Glomerular endothelial cell (primary cell): Measurements from ENCODE around the genes OR10D3, OR8D2, PANX3, ROBO4 and PATE3.

GRCh38 chr11:124122711-124123306, 7.6 kb downstream of the VWA5A start:
- RAMPAGE, long total RNA: no peak

GRCh38 chr11:124183168-124183539, at the start of gene OR10D3:
Gene OR10D3 (plus strand): TSS chr11:124183345.
- RAMPAGE, long total RNA: no peak

DNA sequence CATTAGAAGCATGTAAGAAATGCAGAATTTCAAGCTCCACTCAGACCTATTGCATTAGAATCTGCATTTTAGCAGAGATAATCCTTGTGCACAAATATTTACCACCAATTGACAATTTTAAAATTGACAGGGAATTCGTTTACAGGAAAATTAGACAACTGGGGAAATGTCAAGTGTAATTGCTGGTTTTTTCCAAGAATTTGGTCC, 220 bp upstream of the OR8G1 start:
- RAMPAGE, long total RNA: no peak

DNA sequence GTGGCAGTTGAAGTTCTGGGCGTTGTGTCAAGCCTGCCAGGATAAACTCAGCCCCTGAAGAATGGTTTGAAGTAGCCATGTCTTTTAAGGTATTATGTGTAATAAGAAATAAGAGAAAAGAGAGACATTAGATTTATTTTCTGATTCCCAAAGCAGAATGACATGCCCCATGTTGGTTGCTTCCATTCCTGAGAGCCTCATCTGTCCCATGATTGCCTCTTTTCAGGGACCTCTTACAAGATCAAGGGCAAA, at the start of gene OR8D2:
Gene OR8D2, minus strand, starts transcription at position 79 of the 252 bp plus-strand sequence.
- RAMPAGE, long total RNA: no peak

- RAMPAGE, long total RNA: no peak
These were observed at the start of gene PANX3 for GRCh38 chr11:124611267-124611589. Gene PANX3 (plus strand): TSS chr11:124611428.

GRCh38 chr11:124758168-124758701, 3.9 kb downstream of the ESAM start:
- RAMPAGE, long total RNA: no peak

DNA sequence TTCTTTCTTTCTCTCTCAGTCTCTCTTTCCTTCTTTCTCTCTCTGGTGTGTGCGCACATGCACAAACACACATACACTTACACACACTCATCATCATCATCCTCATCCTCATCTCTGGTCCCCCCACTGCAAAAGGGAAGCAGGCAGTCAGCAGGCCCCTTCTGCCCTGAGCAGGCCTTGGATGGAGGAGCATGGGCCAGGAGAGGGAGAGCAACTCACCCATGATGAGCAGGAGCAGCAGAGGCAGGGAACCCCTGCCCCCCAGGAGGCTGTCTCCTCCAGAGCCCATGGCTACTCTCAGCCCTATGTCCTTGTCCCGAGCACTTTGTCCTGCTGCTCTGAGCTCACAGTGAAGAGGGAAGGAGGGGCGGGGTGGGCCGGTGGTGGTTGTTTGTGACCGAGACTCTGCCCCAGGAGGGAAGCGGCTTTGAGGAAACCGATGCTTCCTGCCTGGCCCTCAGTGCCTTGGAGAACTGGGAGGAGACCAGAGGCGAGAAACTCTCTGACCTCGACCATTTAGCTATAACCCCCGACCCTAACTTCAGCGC, at the start of gene ROBO4:
Gene ROBO4, minus strand, starts transcription at position 359 of the 548 bp plus-strand sequence.
- RAMPAGE, long total RNA: start-site peak on the minus strand centred at position 324 of the sequence, 158 bp wide, 3,961 and 7,766 reads in 2 replicates

- RAMPAGE, long total RNA: no peak
These were observed 2.0 kb downstream of the PKNOX2 start for GRCh38 chr11:125166263-125167140.

DNA sequence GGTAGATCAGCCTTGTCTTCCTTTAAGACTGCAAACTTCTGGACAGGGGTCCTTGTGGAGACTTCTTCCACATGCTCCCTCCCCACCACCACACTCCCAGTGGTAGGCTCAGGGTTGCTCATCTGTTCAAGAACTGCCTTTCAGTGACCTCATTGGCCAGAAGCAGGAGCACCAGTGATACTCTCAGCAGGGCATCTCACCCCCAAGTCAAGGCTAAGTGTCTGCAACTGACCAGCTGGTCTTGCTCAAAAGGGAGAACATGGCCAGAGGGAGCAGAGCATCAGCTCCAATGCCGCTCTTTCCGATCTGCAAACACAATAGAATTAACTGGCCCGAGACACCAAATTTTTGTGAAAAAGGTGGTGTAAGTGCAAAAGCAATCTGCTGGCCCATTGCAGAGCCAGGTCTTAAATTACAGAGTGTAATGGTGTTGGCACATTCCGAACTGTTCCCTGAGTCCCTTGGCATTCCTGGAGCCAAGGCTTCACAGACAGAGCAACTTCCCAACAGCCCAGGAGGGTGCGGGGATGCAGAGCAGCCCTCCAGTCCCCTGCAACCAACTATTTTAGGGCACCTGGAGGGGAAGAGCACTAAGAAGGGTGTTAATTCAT, 97.0 kb downstream of the PKNOX2 start:
- RAMPAGE, long total RNA: no peak

DNA sequence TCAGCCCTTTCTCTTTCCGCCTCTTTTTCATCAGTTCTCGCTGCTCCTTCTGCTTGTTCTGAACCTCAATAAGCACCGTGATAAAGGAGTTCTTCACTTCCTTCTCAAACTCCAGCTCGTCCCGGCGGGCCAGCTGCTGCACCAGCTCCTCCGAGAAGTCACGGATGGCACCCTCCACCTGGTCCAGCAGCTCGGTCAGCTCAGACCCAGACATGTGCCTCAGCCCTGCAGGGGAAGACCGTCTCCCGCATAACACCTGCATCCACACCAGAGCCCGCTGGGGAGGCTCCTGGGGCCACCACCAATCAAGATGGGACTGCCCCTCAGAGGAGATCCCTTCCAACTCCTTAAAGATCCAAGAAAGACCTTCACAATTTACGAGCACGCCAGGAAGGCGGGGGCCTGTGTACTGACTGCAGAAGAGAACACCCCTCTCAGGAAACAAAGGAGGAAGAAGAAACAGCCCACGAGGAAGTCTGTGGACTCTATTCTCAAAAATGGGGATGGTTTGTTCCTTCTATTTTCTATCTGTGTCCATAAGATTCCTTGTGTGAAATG, 40.1 kb downstream of the FEZ1 start:
- RAMPAGE, long total RNA: no peak

- RAMPAGE, long total RNA: no peak
These were observed at the start of gene PATE3 for GRCh38 chr11:125787864-125788310. Gene PATE3 (plus strand): TSS chr11:125788127.

DNA sequence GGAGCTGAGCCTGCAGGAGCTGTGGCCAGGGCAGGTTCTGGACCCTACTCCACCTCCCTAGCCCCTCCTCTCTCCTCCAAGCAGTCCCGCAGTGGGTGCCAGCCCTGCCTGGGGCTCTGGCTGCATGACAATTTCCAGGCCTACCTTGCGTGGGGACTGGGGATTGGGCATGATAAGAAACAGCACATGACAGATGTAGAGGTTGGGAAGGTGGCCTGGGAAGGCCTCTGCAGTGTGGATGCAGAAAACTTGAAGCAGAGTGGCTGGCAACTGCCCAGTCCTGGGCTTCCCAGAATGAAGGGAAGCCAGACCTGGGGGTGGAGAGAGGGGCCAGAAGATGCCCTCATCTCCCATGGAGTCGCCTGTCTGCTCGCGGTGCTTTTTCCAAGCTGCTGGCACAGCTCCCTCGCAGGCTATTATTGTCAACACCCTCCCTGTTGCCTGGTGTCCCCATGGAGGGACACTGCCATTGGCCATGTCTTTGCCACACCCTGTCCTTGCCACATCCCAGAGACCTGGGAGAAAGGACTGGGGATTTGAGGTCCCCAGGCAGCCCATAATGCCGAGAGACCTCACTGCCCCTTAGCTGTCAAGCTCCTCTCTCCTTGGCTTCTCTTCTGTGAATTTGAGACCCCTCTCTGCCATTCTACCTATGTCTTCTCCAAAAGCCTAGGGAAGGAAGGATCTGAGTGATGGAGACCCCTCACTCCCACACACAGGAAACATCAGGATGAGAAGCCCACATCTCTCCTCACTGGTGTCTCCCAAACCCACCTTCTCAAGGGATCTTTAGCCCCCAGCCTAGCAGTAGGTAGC, 49.0 kb upstream of the CDON start:
- RAMPAGE, long total RNA: no peak

DNA sequence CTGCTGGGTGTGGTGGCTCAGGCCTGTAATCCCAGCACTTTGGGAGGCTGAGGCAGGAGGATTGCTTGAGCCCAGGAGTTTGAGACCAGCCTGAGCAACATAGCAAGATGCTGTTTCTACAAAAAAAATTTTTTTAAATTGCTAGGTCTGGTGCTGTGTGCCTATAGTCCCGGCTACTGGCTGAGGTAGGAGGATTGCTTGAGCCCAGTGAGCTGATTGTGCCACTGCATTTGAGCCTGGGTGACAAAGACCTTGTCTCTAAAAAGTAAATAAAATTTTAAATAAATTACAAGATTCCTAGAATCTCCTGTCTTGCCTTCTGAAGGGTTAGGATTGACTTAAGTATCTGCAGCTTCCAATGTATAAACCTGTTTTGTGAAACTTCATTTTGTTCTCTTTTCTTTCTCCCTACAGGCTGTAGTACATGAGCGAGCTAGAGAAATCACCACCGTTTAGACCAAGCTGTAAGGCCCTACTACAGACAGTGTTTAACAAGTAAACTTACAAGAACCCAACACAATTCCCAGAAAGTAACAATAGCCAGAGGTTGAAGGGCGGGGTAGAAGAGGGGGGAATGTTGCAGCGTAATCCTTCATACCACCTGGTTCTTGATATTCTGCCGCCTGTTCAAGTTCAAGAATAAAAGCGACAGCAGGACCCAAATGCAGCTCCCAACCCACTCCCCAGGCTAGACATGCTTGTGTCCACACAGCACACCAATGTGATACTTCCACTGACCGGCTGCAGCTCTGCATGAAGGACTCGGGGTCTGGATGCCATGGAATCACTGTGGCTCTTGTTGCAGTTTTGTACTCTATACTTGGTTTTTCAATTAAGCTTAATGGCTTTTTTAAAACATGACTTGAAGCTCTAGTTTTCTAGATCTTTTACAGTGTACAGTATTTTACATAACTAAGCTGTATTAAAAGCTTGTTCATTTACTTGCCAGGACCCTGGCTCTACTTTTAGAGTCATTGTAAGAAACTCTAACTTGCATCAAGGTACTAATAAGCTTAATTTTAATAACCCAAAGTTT, 6.7 kb downstream of the SRPRA start:
- RAMPAGE, long total RNA: no peak

GRCh38 chr11:126339751-126340417, 15.6 kb upstream of the ST3GAL4 start:
- RAMPAGE, long total RNA: no peak

- RAMPAGE, long total RNA: no peak
These were observed 2.3 kb upstream of the ST3GAL4 start for GRCh38 chr11:126353129-126353656.

DNA sequence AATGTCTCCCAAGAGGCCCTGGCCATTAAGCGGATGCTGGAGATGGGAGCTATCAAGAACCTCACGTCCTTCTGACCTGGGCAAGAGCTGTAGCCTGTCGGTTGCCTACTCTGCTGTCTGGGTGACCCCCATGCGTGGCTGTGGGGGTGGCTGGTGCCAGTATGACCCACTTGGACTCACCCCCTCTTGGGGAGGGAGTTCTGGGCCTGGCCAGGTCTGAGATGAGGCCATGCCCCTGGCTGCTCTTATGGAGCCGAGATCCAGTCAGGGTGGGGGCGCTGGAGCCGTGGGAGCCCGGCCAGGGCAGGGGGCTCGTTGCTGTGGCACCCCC, 58.5 kb downstream of the ST3GAL4 start:
- RAMPAGE, long total RNA: no peak

GRCh38 chr11:126467881-126468485, 112.5 kb downstream of the ST3GAL4 start:
- RAMPAGE, long total RNA: no peak

- RAMPAGE, long total RNA: no peak
These were observed 78.5 kb downstream of the KIRREL3 start for GRCh38 chr11:126922009-126922445.

- RAMPAGE, long total RNA: no peak
These were observed 534.4 kb downstream of the ETS1 start for GRCh38 chr11:128052693-128053658.

GRCh38 chr11:128195090-128195552, 392.2 kb downstream of the ETS1 start:
- RAMPAGE, long total RNA: no peak